Peritoneum (tissue), 1 donor: ENCODE measurements around a stretch of chr9.

DNA sequence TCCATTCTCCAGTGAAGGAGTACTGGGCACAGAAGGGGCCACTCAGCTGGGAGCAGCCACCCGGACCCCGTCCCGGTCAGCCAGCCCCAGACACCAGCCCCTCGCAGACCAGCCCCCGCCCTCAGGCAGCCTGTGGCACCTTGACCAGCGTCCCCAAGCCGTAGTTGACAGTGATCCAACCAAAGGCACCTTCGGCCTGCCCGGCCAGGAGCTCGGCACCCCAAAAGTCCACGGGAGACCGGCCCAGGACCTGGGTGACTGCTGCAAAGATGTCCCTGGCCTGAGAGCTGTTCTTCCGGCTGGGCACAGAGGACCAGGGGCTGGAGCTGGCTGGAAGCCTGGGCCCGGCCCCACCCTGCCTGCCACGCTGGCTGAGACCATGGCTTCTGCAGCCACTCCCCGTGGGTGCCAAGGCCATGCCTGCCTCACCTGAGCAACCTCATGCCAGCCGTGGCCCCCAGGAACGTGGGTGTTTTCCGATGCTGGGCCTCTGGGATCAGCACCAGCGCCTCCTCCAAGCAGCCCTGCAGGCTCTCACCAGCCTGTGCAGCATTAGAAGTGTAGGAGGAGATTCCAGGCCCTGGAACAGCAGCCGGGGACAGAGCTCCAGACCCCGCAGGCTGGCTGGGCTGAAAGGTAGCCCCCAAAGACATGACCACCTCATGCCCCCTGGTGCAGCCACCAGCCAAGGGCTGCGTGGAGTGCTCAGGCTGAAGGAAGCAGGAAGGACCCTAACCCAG is 4.3 kb downstream of the ENTPD8 start:
- PRO-cap = no peak

GRCh38 chr9:137439327-137439752 is 1.8 kb downstream of the ENTPD8 start:
- PRO-cap = no peak

- PRO-cap = no peak
Observed at GRCh38 chr9:137605013-137605599, 380 bp upstream of the ARRDC1 start.

DNA sequence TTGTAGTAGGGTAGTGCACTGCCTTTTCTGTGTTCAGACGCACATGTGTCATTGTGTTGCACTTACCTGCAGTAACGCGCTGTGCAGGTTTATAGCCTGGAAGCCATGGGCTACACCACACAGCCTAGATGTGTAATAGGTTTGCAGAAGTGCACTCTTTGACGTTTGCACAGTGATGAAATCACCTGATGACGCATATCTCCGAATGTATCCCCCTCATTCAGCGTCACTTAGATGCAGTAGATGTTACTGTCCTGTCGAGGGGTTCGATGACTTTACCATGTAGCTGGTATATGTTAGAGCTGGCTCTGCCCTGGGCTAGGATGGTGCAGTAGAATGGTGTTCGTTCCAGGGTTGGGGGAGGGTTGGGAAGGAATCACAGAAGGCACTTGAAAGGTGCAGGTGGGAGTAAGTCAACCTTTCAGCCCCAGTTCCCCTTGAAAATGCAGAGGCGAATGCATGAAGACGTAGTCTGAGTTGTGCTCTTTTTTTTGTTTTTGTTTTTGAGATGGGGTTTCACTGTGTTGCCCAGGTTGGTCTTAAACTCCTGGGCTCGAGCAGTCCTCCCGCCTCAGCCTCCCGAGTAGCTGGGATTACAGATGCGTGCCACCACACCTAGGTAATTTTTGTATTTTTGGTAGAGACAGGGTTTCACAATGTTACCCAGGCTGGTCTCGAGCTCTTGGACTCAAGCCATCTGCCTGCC is 13.3 kb downstream of the EHMT1 start:
- PRO-cap = no peak

DNA sequence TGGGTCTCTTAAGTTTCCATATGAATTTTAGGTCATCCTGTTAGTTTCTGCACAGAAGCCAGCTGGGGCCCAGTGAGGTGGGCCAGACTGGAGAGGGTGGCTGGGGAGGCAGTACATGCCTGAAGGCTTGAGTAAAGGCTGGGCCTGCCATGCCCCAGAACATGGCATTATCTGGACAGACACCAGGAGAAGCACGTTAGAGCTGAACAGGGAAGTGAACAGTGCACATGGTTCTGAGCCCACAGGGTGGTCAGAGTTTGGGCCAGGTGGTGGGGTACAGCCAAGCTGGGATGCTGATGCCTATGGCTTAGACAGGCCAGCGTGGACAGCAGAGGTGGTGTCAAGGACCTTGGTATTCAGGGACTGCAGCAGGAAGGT is 35.8 kb downstream of the EHMT1 start:
- PRO-cap = no peak

- PRO-cap = no peak
Observed at GRCh38 chr9:137720494-137721388, 101.9 kb downstream of the EHMT1 start.

DNA sequence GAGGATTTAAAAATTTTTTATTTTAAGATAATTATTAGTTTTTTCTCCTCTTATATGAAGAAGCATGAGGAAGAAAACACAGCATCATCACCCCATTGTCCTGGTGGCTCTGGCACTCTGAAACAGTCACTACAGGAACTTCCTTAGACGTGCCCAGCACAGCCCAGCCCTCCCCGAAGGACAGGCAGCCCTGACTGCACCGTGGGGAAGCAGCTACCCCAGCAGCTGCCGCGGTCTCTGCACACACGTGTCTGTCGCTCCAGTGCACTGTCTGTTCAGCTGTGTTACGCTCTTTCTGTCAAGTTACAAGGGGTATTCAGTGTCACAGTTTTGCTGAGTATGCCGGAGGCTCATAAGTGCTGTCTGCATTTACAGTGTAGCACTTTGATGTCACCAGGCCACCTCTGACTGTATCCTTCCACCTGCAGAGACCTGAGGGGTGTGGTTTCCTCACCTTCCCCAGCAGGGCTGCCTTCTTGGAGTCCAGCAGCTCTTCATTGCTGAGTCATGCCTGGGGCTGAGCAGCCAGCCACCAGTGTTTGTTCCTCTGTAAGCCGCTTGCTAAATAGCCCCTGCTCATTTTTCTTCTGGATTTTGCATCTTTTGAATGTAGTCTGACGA is 126.7 kb downstream of the EHMT1 start:
- PRO-cap = no peak